ENCODE measurements around a stretch of chr21.

DNA sequence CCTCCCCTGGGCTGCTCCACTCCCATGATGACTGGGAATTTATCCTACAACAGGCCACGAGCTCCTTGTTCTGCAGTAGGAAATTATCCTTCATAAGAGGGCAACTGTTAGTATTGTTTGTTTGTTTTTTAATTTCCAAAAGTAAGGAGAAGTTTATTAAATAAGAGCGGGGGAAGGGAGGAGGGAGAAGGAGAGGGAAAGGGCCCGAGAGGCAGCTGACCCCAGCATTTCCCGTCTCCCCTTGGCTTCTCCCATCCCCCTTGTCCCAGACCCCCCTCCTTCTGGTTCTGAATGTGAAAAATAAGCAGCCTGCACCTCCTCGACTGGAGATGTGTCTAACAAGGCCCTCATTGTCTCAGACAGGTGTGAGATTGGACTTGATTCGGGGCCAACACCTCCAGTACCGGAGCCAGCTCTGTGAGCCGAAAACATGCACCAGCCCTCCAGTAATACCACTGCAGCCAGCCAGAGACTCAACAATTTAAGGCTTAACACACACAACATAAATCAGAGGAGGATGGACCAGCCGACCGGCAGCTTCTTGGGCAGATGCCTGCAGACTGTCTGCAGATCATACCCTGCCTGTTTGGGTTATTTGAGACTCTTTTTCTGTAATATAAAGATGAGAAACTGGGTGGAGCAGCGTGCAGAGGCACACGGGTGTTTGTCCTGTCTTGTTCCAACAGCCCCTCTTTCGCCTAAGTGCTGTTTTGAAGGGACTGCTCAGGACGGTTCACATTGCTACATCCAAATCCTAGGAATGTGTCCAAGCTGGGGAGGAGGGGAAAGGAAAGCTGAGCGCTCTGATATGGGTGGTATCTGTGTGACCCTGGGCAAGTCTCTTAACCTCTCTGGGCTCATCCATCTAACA is 149.6 kb downstream of the CLIC6 start:
- RRBS: no CpG with 5 or more reads among the region's 15 CpGs

DNA sequence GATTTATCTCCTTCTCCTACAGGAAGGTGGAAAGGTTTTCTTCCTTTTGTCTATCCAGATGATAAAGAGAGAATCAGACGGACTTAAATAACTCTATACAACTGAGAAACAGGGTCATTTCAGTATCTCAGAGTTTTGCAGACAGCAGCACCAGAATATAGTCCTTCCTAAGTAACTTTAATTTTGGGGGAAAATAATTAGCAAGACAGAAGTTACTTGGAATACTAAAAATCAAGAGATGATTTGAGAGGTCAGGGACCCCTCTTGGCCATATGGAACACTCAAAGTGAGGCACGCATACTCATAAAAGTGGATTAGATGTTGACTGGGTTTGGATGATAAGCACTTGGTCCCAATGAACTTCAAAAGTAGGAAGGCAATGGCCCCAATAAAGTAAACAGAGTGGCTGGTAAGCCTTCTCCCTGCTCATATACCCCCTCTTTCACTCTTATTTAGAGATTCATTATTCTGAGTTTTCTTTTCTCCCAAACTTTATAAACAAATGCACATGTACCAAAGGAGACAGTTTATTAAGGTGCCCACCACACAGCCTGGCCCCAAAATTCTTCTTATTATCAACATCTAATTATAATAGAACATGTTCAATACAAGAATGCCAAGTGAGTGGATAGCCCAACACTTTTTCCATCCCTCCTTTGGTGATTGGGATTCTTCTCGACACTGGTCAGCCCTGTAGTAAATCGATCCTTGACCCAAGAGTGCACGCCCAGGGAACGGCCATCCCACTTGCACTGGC is 161.3 kb downstream of the CLIC6 start:
- RRBS: no CpG with 5 or more reads among the region's 6 CpGs

GRCh38 chr21:34843478-34844146 is 174.8 kb downstream of the CLIC6 start:
- RRBS: no CpG with 5 or more reads among the region's 12 CpGs

- RRBS: no CpG with 5 or more reads among the region's 8 CpGs
Observed at GRCh38 chr21:34866124-34866538, 183.0 kb downstream of the RUNX1 start.

- RRBS: no CpG with 5 or more reads among the region's 27 CpGs
Observed at GRCh38 chr21:34885812-34886632, 163.1 kb downstream of the RUNX1 start.

DNA sequence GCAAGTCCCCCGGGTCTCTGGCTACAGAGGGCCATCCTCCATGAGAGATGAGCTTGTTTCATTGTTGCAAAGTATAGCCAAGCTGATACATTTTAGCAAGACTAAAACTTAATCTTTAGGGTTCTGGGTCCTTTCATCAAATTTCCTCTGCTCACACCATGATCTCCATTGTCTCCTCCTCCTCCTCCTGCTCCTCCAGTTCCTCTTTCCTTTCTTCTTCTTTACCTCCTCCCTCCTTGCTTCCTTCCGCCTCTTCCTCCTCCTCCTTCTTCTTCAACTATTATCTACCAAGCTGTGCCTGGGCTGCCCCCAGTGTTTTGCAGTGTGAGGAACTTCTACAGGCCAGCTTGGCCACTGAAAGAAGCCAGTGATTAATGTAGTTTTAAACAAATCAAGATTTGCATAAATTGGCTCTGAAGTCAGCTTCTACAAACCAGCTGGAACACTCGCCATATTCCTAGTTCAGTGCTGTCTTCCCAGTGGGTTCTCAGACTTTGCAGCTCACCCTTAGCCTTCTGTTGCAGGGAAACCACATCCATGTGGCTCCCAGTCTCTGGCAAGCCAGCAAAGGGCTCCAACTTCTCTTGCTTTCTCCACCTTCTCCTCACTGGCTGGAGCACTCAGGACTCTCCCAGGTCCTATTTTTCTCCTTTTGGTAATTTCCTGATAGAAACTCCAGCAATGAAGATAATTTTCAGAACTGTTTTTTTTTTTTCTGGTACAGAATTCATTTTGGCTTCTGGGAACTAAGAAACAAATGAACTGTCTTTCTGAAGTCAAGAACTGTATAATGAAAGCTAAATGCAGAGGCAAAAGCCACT is 139.2 kb downstream of the RUNX1 start:
- RRBS: no CpG with 5 or more reads among the region's 3 CpGs

DNA sequence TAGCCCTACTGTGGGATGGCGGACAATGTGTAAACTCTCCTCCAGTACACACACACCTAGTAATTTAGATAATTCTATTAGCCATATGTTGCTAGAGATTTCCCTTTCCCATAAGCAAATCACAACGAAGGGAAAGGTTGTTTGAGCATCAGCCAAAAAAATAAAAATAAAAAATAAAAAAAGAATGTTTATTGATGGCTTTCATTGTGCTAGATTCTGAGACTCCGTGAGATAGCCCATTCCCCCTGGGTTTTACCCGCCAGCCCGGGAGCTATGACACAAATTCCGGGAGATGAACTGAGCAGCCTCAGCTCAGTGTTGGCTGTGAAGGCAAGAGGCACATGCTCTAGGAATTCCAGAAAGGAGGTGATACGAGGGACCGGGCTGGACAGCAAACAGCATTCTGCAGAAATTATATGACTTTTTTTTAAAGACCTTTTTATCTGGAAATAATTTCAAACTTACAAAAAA is 378.5 kb upstream of the RUNX1 start:
- RRBS: 91% methylated on average over 3 of the region's 8 CpGs

DNA sequence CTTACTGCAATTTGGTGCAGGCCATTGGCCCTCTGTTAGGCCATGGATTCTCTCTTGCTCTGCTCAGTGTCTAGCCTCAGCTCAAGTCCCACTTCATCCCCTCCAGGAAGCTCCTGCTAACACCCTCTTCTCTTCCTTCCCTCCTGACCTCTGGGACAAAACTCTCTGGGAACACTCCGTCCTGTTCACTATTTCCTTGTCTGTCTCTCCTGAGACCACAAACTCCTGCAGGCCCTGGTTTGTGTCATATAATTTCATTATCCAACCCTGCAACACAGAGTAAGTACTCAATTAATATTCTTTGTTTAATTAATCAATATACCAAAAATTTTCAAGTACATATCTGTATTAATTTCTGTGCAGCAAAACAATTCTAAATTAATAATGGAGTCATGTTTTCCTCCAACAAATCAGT is 245.4 kb downstream of the SETD4 start:
- RRBS: no CpG with 5 or more reads among the region's 1 CpG

DNA sequence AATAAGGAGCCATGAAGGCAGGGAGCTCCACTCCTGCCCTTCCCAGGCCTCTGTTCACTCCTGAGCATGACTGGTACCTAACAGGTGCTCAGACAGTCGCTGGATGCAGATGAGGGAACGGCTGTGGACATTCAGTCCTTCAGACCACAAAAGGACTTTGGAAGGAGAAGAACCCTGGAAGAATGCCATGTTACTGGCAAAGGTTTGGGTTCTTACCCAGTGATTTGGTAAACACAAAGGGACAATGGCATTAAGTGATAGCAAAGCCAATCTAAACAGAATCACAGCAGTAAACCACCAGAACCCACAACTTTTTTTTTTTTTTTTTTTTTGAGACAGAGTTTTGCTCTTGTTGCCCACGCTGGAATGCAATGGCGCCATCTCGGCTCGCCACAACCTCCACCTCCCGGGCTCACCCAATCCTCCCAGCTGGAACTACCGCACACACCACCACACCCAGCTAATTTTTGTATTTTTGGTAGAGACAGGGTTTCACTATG is 7.6 kb upstream of the CBR3 start:
- RRBS: no CpG with 5 or more reads among the region's 8 CpGs

DNA sequence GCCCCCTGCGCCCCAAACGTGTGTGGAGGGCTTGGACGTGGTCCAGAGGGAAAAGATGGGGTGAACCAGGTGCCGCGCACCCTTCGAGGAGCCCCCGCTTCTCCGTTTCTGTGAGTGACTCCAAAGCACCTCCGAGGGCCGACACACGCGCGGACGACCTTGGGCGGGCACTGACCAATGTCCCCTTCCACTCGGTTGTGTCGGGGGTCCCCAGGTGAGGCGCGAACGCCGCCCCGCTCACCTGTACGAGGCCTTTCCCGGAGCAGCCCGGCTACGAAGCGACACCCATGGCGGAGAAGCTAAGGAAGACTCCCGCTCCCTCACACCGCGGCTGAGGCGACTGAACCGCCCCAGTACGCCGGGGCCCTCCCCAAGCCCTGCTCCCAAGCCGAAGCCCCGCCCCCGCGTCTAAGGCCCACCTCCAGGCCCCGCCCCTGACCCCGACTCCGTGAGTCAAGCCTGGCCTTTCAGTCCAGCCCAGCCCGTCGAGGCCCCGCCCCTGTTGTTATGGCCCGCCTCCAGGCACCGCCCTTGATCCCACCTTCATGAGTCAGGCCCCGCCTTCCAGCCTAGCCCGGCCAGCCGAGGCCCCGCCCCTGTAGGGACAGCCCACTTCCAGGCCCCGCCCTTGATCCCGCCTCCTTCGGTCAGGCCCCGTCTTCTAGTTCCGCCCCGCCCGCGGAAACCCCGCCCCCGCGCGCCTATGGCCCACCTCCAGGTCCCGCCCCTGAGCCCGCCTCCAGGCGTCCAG is 473 bp upstream of the DOP1B start:
- RRBS: 0% methylated on average over 10 of the region's 66 CpGs

DNA sequence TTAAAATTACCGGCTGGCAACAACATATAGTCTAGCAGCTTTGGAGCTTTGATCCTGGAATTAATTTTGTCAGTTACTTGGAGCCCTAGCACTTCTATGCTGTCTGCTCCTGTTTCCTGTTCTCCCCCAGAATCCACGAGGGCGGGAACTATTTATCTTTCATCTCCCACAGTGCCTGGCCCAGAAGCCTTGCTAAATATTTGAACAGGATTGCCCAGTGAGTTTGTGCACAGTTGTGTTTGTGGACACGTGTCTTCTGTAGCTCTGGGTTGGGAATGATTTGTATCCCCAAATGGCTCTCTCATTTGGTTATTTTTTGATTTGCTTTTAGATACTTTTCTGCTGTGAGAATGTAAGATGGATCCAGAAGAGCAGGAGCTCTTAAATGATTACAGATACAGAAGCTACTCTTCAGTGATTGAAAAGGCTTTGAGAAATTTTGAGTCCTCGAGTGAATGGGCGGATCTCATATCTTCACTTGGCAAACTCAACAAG is 7.8 kb downstream of the DOP1B start:
- RRBS: no CpG with 5 or more reads among the region's 6 CpGs

DNA sequence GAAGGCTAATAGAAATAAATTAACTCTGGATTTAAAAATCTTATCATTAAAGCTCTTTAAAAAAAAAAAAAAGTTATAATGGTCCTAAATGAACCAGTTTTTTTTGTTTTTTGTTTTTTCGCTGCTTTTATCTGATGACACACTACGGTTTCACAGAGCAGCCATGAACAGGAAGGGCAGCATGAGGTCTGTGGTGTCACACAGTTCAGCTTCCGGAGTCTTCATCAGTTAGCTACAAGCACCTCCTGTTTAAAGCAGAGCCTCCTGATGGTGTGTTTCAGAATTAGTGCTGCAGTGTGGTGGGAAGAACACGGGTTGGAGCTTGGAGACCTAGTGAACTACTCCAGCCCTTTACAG is 17.2 kb downstream of the DOP1B start:
- RRBS: no CpG with 5 or more reads among the region's 4 CpGs

GRCh38 chr21:36245809-36246638 is 74.0 kb upstream of the MORC3 start:
- RRBS: no CpG with 5 or more reads among the region's 35 CpGs

DNA sequence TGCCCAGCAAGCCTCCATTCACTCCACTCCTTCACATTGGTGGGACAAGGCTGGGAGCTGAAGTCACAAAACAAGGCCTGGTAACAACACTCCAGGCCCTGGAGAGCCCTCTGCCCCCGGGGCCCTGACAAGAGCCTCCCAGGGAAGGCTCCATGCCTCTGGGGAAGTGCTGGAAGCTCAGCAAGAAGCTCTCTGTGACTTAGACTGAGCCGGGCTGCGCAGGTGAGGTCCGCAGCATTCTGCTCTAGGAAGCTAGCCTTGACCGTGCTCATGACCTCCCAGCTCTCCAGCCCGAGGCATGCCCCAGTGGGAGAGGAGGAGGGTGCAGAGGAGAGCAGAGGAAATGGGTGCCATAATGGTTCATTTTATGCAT is 105.8 kb upstream of the SIM2 start:
- RRBS: 84% methylated on average over 2 of the region's 6 CpGs

GRCh38 chr21:36747381-36748695 is 48.9 kb downstream of the SIM2 start:
- RRBS: 22% methylated on average over 49 of the region's 140 CpGs

GRCh38 chr21:36861850-36862626 is 104.4 kb downstream of the HLCS start:
- RRBS: no CpG with 5 or more reads among the region's 4 CpGs

- RRBS: no CpG with 5 or more reads among the region's 16 CpGs
Observed at GRCh38 chr21:36909405-36910424, 56.8 kb downstream of the HLCS start.

DNA sequence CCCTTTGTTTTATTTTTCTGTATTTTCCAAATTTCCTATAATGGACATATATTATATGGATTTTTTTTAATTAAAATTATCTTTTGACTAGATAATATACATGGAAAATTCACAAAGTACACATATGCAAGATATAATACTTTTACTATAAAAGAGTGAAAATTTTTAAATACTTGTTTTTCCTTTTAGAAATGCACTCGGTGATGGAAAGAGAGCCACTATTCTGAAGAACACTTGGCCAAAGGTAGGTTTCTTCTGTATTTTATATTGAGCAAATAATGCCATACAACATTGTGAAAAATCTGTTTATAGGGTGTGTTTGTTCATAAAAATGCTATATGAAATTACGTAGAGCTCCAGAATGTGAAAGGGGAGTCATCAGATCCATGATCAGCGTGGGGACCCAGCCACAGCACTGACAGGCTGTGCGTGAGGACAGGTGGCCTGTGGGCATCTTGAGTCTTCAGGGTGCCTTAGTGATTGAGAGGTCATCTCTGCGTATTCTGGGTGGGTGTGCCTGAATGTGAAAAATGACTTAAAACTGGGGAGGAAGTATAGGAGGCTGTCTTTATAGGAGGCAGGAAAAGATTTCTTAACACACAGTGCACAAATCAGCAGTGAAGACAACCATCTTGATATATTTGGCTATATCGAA is 35.3 kb downstream of the TTC3 start:
- RRBS: no CpG with 5 or more reads among the region's 6 CpGs

- RRBS: no CpG with 5 or more reads among the region's 2 CpGs
Observed at GRCh38 chr21:37159534-37159772, 86.4 kb downstream of the TTC3 start.